ENCODE measurements around the genes ISM1, FLRT3 and ZNF133.

GRCh38 chr20:10672415-10673269 is 1.2 kb downstream of the JAG1 start:
- PRO-cap: bidirectional peak, plus-strand start at chr20:10672875, minus-strand start at chr20:10672588

DNA sequence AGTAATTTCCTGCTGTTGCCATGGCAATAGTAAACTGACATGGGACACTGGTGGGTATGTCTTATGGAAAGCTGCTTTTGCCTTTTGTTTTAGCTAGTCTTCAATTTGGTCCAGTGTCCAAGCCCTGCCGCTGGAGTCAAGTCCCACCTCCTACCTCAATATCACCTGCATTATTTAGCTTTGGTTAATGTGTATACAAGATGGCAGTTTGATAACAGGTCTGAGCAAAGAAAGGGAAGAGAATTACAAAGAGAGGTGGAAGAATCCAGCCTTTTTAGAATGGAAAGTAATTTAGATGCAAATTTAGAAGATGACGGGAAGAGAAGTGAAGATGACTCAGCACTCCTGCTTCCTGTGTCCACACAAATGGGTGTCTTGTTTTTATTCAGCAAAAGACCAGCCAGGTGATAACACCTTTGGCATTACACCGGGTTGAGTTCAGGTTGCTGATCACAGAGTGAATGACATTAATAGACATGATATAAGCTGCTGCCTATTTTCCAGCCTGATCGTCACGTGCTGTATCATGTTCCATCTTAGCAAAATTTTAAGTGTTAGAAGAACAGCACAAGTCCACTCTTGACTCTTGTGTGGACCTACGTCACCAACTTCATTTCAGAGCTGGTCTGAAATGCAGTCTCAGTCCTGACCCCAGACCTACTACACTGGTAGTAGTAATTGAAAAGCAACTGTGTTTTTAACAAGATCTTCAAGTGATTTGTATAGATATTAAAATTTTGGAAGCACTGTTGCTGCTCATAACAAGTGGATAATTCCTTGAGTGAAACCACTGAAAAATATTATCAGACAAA is 110.5 kb upstream of the JAG1 start:
- PRO-cap: no peak

GRCh38 chr20:13220989-13221433 is at the start of gene ISM1:
Gene ISM1 (plus strand): TSS chr20:13221274.
- PRO-cap: no peak

DNA sequence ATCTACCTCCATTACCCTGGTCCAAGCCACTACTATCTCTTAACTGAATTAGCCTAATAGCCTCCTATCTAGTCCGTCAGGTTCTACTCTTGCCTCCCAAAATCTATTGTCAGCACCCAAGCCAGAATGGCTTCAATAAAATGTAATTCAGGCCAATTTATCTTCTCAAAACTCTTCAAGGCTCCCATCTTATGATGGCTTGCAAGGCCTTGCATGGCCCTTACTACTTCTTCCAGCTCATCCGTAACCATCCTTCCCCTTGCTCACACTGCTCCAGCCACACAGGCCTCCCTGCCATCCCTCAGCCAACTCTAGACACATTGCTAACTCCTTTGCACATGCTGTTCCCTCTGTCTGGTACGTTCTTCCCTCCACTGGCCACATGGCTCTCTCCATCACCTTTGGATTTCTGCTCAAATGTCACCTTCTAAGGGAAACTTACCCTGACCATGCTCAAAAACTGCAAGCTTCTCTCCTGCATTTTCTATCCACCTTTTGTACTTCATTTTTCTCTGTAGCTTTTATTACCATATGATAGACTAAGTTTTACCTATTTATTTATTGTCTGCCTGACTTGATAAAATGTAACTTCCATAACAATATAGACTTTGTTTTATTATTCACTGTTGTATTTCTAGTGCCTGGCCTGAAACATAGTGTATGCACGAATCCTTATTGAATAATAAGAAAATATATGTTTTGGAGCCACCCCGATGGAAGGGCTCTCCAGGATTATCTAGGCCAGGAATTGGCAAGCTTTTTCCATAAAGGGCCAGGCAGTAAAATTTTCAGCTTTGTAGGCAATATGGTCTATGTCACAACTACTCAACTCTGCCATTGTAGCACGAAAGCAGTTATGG is 177.7 kb downstream of the TASP1 start:
- PRO-cap: no peak

GRCh38 chr20:13736814-13737255 is 47.9 kb downstream of the ESF1 start:
- PRO-cap: no peak

GRCh38 chr20:13995830-13996458 is 628 bp downstream of the MACROD2 start:
- PRO-cap: no peak

DNA sequence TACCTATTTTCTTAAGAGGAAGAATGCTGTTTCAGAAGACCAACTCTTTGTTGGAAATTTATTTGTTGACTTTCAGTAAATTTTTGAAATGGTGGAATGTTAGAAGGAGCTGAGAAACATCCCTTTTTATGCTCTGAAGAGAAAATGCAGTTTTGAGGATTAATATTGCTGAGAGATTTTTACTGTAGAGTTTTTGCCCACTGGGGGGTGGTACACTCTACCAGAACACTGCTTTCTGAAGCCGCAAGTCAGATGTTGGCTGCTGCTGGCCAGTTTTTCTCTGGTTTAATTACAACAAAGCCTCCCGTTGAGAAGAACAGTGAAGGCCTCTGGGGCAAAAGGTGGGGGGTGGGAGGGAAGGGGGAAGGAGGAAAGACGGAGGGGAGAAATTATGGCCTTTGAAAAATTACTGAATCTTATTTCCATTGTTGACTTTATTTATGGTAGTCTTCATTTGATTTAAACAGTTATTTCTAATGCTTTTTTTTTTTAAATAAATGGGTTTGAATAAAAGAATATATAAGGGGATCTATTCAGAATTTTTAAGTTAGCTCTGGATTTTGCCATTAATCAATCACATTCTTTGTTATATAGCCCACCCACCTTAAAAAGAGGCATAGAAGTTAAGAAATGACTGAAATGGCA is 3.0 kb downstream of the FLRT3 start:
- PRO-cap: no peak

DNA sequence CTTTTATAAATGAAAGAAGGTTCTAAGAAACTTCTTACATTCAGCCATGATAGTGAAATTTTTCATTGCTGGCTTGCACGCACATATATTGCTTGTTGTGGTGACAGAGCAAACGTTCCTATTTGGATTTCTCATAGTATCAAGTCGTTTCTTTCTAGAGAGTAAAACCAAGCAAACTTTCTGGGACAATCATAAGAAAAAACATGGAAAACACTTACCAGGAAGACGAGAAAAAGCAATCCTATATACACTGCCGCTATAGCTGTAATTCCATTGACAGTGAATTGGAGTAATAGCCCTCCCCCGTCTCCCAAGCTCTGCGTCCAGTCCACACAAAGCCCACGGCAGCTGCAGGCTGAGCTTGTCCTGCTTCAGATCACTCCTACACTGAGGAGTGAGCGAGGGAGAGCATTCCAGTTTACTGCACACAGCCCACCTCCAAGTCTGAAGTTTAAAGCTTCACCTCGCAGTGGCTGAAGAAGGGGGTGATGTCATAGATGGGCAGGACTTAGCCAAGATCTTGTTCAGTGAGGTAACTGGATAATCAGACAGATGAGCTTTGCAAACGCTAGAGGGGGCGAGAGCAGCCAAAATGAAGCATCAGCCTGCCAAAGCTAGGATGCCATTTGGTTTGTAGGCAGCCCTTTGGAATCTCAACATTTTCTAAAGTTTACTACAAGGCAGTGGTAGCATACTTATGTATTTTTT is at the start of gene FLRT3:
Gene FLRT3, minus strand, starts transcription at position 427 of the 708 bp plus-strand sequence.
- PRO-cap: unidirectional peak, minus-strand start at position 392 of the sequence; unidirectional peak, minus-strand start at position 446 of the sequence

- PRO-cap: no peak
Observed at GRCh38 chr20:16340366-16340982, 232.8 kb downstream of the KIF16B start.

- PRO-cap: no peak
Observed at GRCh38 chr20:16569471-16569871, 3.8 kb downstream of the KIF16B start.

DNA sequence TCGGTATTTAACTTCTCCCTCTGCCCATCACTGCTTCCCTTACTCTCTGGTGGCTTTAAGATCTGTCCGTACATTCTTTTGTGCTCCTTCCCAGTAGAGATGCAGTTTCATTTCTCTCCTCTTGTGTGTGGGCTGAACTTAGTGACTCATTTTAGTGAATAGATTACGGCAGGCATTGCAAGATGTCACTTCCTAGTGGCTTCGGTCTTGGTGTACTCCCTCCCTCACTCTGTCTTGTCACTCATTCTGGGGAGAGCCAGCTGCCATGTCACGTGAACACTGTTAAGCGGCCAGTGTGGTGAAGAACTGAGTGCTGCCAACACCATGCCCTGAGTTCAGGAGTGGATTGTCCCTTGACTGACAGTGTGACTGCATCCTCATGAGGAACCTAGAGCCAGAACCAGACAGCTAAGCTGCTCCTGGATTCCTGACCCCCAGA is 115.9 kb downstream of the OTOR start:
- PRO-cap: bidirectional peak, plus-strand start at position 244 of the sequence, minus-strand start at position 115 of the sequence

DNA sequence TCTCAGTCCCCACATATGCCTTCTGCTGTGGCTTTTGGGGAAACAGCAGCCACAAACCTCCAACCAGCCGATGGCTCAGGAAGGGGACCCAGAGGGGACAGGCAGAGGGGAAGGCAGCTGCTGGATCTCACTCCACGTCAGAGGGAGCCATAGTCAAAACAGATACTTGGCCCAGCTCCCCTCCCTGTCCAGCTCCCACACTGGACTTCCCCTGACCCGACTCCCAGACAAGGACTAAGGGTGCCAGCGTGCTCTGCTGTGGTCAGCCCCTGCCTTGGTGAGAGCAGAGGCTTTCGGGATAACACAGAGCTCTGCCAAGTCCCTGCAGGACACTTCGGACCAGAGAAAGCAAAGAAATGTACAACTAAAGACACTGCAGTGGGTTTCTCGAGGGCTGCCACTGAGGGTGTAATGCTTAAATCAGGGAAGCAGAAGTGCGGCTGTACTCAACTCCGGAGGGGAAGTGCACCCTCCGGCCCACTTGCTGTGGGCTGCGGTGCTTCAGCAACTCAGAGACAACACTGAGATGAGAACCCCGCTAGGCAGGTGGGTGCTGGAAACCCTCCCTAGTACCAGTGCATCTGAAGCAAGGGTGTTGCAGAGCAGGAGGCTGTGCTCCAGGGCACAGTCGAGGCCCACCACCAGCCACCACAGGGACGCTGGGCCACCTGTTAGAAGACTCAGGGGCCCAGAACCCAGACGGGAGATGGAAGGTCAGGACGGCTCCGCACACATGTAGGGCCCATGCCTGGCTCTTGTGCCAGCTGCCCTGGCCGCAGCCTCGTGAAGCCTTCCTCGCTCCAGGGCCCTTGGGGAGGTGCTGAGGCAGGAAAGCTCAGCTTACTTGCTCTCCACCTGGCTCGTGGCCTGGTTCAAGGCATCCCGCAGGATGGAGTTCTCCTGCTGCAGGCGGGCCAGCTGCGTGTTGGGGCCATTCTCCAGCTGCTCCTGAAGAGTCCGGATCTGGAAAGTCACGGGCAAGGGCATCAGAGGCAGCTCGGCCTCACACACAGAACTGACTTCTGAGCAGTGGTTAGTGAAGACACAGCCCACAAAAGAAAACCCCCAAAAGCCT is 47.0 kb downstream of the RRBP1 start:
- PRO-cap: no peak

DNA sequence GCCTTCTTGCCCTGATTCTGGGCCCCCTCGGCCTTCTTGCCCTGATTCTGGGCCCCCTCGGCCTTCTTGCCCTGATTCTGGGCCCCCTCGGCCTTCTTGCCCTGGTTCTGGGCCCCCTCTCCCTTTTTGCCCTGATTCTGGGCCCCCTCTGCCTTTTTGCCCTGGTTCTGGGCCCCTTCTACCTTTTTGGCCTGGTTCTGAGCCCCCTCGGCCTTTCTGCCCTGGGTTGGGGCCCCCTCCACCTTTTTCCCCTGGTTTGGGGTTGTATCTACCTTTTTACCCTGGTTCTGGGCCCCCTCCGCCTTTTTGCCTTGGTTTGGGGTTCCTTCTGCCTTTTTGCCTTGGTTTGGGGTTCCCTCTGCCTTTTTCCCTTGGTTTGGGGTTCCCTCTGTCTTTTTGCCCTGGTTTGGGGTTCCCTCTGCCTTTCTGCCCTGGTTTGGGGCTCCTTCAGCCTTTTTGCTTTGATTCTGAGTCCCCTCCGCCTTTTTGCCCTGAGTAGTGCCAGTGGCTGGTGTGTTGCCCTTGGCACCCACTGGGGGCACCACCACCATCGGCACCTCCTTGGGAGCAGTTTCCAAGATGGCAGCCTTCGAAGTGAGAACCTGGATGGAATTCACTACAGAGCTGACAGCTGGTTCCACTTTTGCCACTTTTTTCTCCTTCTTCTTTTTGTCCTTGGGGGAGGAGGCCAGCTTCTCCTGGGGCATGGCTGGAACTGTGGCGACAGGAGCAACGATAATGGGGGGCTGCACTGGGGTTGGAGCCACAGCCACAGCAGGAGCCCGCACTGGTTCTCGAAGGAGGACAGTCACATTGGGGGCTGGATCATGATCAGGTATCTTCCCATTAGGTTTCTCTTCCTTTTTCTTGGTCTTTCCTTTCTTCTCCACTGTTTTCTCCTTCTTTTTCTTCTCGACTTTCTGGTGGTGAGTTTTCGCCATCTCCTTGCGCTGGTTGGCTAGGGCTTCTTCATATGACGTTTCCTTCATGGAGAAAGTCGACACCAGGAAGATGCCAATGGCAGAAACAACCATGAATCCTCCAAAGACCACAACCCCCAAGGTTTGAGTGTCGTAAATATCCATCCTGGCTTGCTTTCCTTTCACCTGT is 22.3 kb downstream of the RRBP1 start:
- PRO-cap: no peak

- PRO-cap: no peak
Observed at GRCh38 chr20:17836134-17836932, 132.3 kb downstream of the SNX5 start.

DNA sequence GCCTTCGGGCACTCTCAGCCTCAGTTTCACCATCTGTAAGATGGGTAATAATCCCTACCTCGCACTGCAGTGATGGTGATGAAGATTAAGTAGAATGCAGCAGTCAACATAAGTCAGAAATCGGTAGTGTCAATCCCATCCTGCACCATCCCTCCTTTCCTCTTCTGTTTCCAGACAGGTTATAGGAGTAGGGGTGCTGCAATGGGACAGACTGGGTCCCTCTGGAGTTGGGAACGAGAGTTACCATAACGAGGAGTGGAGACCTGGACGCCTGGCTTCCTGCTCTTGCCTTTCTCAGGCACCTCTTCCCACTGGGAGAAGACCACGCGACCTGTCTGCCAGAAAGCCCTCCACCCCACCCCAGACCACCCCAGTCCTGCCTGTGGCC is 99.1 kb downstream of the SNX5 start:
- PRO-cap: no peak

GRCh38 chr20:17938726-17939385 is 29.7 kb downstream of the SNX5 start:
- PRO-cap: no peak

DNA sequence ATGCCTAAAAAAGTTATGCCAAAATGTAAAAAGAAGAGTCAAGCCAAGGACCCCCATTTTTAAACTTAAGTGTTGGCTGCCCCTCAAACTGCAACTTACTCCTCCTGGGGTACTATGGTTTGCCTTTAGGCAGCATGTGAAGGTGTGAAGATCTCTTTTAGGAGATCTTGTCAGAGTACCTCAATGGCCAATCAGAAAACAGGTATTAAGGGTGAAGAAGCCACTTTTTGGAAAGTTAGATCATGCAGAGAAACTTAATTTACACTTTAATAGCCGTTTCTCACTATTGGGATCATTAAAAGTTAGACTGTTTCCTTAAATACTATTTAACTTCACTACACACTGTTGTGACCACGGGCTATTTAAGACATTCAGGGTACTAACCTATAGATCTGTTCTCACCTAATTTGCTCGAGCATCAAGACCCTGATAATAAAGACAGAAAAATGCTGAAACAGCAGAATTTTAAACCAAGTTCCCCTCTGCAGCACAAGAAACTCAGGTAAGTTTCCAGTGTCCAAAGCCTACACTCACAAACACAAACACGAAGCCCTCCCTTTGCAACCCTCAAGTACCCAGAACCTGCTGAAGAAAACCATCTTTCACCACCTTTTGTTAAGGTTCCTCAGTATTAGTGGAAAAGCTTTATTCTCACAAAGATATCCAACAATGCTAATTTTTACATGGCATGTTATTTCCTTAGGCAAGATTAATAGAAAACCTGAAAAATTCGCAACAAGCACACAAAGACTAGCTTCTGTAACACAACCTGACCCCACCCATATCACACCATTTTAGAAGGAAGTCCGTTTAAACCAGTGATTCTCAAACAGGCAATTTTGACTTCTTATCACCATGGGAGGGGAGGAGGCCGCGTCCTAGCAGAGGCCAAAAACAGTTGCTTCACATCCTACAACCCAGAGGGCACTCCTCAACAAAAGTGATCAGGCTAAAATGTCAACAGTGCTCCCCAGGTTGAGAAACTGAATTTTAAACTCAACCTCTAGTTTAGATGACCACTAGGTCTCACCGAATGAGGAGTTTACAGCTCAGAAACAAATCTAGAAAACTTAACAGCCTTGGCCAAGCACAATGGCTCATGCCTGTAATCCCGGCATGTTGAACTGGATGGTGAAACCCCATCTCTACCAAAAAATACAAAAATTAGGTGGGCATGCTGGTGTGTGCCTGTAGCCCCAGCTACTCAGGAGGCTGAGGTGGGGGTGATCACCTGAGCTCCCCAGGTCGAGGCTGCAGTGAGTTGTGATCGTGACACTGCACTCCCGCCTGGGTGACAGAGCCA is 3.8 kb downstream of the SNX5 start:
- PRO-cap: no peak

- PRO-cap: bidirectional peak, plus-strand start at chr20:17967749, minus-strand start at chr20:17967445
Observed at GRCh38 chr20:17966762-17967539, 1.6 kb downstream of the SNX5 start.

- PRO-cap: no peak
Observed at GRCh38 chr20:18055292-18055551, 2.5 kb downstream of the OVOL2 start.

DNA sequence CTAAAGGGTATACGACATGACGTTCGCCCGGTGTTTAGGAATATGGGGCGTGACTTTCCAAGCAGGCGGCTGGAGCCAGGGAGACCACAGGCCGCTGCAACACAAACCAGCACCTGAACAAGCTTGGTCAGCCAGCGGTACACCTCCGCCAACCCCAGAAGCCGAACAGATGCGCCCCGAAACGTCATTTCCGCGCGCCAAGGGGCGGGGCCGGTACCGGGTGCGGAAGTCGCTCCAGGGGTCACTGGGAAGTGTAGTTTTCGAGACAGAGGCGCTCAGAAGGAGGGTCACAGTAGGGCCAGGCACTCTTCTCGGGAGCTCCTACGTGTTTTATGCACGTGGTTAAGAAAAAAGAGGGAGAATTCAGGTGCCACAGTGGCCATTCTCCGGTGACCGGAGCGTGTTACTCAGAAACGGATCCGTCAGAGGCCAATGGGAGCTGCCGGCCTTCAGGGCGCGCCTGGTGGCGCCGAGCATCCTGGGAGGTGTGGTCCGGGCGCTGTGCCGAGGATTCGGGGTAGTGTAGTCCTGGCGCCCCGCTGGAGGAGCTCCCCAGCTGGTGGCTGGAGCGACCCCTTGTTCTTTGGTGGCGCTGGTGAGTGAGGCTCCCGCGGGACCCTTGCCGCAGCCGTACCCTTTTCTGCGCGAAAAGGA is at the start of gene ZNF133:
Gene ZNF133, plus strand, starts transcription at position 518 of the 654 bp plus-strand sequence.
- PRO-cap: bidirectional peak, plus-strand start at position 254 of the sequence, minus-strand start at position 119 of the sequence; bidirectional peak, plus-strand start at position 518 of the sequence, minus-strand start at position 489 of the sequence

Measured in A673 (cell line).